ENCODE results near the gene ITPRIP.

GRCh38 chr10:103751753-103751994, 103.7 kb downstream of the SH3PXD2A start:
- RRBS: no CpG with 5 or more reads among the region's 5 CpGs

- RRBS: no CpG with 5 or more reads among the region's 5 CpGs
These were observed 43.5 kb downstream of the SH3PXD2A start for GRCh38 chr10:103811892-103812315.

DNA sequence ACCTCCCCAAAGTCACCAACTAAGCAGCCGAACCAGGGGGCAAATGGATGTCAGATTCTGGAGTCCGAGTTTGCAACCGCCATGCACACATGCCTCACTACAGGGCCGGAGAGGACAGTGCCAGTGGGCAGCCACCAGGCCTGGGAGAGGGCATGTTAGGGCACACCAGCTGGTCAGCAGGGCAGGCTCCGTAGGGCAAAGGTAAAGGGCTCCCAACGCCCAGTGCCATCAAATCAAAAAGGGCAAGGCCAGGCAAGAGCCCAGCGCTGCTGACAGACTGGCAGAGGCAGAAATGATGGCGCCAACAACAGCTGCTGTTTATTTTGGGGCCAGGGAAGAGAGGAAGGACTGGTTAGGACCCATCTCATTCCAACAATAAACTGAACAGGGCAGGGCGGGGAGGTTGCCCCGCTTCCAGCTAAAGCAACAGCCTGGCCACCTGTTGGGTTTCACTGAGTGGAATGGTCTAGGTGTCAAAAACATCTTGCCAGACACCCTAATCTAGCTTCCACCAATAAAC, 15.5 kb downstream of the SH3PXD2A start:
- RRBS: no CpG with 5 or more reads among the region's 10 CpGs

DNA sequence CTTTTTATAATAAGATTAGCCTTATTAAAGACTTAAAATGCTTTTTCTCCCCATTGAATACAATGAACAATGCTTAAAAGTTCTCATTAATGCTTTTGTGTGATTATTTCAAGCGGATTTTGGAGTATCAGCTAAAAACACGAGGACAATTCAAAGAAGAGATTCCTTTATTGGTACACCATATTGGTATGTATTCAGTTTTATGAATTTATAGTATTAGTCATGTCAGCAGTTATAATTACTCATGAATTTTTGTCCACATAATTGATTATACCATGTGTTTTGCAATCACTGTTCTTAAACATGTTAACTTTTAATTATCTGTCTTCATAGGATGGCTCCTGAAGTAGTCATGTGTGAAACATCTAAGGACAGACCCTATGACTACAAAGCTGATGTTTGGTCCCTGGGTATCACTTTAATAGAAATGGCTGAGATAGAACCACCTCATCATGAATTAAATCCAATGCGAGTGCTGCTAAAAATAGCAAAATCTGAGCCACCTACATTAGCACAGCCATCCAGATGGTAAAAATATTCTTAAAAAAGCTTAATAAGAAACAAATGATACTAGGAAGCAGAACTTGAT, 31.9 kb downstream of the SLK start:
- RRBS: no CpG with 5 or more reads among the region's 3 CpGs

- RRBS: no CpG with 5 or more reads among the region's 11 CpGs
These were observed 57.7 kb downstream of the COL17A1 start for GRCh38 chr10:104027850-104028522.

DNA sequence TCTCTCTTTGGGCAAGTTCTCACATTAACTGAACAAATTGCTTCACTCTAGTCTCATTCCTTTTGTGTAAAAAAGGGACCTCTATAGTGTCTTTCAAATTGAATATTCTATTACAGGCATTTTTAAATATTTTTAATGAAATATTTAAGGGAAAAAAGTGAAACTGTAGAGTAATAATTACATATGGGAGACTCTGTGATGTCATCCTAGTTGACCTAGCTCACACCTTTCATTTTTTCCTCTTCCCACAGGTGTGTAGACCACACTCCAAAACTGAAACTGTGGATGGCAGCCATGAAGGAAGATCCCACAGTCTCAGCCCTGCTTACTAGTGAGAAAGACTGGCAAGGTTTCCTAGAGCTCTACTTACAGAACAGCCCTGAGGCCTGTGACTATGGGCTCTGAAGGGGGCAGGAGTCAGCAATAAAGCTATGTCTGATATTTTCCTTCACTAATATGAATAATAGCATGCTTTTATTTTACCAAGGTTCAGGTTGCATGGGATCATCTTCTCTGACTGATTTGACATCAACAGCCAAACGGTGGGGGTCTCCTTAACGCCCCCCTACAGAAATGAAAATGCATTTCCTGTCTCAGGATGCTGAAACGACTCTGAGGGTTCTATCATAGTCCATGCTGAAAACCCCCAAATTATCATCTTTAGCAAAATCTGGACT, 1.8 kb upstream of the GSTO2 start:
- RRBS: no CpG with 5 or more reads among the region's 3 CpGs

GRCh38 chr10:104292995-104293587, 24.1 kb downstream of the GSTO2 start:
- RRBS: no CpG with 5 or more reads among the region's 4 CpGs

DNA sequence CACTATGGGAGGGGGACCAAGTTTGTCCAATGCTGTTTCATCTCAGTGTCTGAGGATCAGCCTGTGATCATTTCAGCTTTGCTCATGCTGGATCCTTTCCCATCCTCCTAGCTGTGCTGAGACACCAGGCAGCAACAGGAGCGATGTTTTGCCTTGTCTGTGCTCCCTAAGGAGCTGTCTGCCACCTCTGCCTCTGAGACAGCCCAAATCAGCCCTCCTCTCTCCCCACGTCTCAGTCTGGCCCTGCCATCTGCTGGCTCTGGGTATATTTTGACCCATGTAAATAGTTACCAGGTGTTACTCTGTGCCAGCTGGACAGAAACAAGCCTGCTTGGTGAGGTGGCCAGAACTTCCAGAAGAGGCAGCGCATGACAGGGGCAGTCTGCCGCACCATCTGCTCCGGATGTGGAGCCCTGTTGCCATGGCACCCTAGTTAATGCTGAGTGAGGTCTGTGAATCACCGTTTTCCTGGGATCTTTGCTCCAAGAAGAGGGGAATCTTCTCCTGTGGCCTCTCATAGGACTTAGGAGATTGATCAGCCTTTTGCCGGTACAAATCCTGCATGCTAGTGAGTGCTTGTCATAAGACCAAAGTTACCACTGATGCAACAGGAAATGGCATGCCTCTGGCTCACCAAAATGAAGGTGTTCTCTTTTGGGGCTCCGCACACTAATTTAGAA, 31.8 kb downstream of the GSTO2 start:
- RRBS: no CpG with 5 or more reads among the region's 8 CpGs

DNA sequence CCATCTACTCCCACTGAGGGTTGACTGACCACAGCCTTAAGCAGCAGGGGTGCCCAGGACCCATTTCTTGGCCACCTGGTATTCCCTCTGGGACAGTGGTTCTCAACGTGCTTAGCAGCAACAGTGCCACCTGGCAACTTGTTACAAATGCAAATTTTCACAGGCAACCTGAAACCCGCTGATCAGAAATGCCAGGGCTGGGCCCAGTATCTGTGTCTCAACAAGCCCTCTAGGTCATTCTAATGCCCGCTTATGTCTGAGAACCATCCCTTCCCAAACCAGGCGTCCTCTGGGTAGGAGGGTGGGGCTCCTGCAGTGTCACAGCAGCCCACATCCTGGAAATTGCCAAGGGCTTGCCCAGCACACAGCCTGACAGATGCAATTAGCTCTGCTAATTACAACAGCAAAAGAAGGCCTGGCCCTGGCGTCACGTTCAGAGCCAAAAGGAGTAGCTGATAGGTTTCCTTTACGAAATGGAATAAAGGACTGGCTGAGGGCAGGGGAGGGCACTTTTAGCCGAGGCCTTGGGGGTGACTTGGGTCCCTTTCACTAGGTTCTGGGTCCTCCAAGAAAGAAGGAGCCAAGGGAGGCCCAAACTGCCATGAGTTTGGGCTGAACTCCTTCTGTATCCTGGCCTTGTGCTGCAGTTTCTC, 15.8 kb downstream of the ITPRIP start:
- RRBS: no CpG with 5 or more reads among the region's 8 CpGs

- RRBS: under 1% methylated on average over 19 of the region's 47 CpGs
These were observed at the start of gene ITPRIP for GRCh38 chr10:104338270-104338914. ITPRIP (minus strand) TSS chr10:104338465.

DNA sequence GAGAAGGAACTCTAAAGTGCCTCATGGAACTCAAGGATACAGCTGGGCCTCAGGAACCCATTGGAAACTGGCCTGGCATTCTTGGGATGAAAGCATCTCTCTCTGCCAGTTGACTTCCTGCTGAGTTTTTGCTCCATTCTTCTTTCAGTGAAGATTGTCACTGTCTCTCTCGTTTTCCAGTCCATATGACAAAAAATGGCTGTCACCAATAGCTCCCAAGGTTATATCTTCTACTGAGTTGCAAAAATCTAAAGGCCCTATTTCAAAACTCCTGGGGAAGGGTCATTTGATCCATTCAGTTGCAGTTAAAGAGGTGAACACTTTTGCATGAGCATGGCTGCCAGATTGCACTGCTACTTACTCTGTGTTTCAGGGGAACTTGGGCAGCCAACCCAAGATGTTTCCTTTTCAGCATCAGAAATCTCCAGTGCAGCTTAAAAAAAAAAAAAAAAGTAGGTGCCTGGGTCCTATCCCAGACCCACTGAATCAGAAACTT, 24.9 kb downstream of the CFAP58 start:
- RRBS: no CpG with 5 or more reads among the region's 1 CpG

- RRBS: no CpG with 5 or more reads among the region's 83 CpGs
These were observed 672 bp upstream of the SORCS3 start for GRCh38 chr10:104640206-104641029.

GRCh38 chr10:104735104-104735673, 94.1 kb downstream of the SORCS3 start:
- RRBS: no CpG with 5 or more reads among the region's 12 CpGs

DNA sequence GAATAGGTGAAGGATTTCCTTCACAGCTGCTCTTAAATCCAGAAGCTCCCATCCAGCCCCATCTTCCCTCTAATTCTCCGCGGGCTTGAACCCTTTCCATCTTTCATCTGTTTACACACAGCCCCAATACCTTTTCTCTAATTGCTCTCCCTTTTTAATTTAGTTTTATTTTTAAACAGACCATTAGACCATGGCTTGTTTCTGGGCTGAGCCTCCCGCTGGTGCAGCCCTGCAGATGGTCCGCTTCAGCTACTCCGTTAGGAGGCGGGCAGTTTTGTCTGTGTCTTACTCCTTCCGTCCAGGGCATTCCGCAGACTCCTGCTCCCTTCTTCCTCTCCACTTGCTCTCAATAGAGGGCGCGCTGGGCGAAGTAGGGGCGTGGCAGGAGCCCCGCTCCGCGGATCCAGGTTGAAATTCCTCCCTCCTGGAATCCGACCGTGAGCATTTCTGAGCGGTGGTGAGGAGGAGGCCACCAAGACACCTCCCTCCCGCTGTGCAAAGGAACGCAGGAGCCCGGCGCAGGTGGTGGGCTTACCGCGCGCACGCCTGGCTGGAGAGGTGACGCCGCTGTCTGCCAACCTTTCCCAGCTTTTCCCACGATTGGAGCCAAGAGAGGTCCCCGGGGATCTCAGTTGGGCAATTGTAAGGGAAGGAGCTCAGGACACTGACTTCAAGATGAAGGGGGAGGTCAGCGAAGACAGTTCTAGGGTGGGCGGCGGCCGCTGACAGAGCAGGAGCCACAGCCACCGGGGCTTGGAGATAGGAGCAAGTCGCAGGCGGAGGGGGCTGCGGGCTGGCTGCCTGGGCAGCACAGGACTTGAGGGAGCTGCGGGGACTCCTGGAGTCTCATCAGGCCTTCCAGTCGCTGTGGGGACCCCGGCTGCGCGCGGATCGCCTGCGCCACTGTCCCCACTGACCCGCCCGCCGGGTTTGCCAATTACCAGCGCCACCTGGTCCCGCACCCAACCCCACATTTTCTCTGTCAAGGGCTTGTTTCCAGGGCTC, 1011.4 kb downstream of the XPNPEP1 start:
- RRBS: 14% methylated on average over 9 of the region's 51 CpGs

DNA sequence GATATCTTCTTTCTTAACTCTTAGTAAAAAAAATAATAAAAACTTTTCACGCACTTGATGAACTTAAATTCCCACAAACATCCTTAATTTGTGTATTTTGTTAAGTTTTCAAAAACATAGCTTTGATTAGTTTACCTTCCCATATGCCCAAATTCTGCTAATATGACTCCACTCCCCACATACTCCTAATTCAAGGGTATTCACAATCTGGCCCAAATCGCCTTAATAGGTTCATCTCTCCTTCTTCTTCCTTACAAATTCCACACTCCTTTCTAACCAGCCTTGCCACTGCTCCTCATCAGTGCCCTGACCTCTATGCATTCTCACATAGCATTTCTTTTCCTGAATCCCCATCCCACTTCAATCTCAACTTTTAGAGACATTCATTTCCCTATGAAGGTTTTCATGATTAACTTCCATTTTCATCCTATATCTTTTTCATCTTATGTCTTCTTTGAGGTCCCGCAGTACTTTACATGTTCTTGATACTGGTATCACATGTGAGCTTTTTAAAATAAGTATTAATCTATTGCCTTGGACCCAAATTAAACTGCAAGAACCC, 779.0 kb downstream of the XPNPEP1 start:
- RRBS: no CpG with 5 or more reads among the region's 3 CpGs

DNA sequence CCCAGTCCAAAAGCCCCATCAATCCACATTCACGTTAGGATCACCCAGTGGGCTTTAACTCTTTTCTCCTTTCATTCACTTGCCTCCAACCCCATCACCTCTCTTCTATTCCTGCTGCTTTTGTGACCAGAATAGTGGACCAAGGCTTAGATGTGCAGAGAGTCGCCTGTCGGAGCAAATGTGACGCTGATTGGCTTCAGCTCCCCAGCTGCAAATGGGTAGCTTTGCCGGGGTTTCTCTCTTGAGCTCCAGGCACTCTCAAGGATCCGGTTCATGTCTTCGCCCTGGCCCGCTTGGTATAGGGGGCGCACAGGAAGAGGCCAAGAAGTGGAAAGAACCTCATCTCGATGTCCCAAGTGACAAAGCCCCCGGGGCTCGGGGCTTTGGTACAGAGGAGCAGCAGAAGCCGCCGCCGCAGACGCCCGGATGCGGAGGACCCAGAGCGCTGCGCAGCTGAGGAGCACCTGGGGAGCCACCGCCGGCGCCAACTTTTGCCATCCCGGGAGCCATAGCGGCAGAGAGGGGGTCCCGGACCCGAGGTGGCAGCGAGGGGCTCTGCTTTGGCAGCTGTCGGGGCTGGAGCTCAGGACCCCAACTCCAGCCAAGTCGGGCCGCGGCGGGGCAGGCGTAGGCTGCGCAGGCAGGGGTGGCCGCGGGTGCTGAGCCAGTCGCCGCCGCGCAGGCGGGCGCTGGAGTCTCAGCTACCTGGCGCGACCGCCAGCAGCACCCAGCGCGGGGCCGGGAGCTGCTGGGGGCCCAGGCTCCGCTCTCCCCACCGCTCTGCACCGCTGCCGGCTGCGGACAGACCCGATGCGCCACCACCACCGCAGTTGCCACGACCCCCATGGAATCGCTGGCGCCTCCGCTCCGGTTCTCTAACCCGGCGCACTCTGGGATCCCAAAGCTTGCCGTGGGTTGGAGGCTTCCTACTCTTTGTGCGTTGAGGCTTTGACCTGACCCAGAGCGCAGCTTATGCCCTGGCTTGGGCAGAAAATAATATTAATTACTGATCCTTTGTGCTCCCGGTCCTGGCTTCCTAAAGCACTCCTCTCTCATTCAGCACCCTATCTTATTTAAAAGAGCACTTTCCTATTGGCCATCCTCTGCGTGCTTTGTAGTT, 466.5 kb downstream of the XPNPEP1 start:
- RRBS: 9% methylated on average over 22 of the region's 69 CpGs

DNA sequence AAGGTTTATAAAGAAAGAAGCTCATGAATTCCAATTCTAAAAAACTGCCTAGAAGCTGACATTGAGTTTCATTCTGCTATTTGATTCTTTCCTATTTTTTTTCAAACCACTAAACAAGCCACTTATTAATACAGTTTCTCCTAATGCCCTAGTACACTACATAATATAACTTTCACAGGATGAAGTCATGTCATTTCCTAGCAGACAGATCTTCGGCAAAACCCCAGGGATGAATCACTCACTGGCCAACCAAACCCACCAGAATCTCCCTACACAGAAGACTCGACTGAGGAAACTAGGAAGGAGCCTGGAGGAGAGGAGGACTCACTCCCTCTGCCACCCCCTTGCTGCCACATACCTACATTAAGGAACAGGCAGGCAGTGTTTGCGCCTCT, 33.5 kb downstream of the XPNPEP1 start:
- RRBS: no CpG with 5 or more reads among the region's 3 CpGs

DNA sequence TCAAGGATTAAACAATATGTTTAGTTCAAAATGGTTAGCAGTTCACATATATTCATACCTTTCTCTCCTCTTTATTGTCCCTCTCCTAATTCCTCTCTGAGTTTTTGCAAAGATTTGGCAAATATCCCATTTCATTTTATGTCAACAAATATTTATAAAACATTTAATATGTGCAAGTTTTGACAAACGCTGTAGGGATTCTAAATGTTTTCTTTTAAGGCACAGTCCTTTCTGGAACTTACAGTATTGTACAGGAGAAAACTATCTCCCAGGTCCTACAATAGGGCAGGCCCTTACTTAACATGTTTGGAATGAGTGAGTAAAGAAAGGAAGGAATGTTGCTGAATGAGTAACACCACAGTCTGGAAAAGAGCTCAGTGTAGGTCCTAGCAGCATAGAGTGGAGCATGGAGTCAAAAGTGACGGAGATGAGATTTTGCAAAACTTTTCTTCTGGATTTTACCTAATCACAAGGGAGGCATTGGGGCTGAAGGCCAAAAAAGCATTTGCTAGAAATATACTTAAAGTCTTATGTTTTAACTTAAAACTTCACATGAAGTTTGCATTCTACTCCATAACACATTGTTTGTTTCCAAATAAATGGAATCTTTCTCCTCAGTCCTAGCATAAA, 20.4 kb upstream of the ADD3 start:
- RRBS: no CpG with 5 or more reads among the region's 2 CpGs

DNA sequence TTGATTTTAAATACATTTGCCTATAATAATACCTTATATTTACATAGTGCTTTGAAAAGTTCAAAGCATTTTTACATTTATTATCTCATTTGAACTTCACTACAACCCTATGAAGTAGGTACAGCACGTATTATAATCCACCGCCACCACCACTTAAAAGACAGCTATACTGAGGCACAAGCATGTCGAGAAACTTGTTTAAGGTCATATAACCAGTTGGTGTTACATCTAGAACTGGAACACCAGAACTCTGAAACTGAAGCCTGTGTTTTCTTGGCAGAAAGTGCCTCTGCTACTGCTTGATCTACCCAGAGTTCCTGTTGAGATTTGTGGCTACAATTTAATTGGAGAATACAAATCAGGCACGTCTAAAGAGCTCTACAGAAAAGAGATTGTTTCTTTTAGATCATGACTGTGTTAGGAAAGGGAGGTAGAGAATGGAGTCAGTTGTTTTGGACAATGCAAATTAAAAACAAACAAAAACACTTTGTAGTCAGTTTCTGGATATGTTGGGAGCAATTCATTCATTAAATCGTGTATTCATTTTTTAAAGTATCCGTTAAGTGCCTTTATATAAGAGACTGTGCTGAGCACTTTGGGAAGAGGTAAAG, 4.2 kb upstream of the ADD3 start:
- RRBS: no CpG with 5 or more reads among the region's 6 CpGs

DNA sequence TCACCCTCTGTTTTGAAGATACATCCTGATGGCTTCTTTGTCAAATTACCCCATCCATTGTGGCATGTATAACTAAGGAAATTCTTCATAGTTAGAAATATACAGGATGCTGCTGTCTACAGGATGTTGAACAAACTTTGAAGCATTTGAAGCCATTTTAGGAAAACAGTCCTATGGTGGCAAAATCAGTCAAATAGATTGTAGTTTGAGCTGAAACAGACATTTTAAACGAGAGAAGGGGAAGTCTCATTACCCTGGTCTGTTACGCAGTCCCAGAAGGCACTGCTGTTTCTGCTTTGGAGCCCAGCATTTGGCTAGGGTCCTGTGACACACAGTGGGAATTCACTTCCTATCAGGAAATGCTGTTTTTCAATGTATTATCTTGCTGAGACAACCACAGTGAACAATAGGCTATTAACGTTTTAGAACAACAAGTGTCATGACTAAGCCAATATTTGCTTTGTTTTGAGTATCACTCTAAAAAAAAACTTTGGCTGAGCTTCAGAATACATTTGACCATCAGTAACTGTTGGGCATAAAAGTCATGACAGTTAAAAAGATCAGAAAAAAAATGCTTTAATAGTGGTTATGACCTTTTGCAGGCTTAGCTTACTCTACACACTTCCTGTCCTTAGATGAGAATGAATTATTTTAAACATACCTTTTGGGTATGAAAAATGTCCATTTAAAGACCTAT, 74.1 kb downstream of the ADD3 start:
- RRBS: no CpG with 5 or more reads among the region's 3 CpGs

Data from GM12891 (cell line).